Temporal lobe (tissue), 2 donors: ENCODE results near the genes BMP8A and ZMPSTE24.

- RAMPAGE, long total RNA: no peak
Observed at GRCh38 chr1:39167668-39168296, 36.7 kb upstream of the MACF1 start.

GRCh38 chr1:39196158-39196701 lies 8.3 kb upstream of the MACF1 start:
- RAMPAGE, long total RNA: no peak

GRCh38 chr1:39196702-39197230 lies 7.7 kb upstream of the MACF1 start:
- RAMPAGE, long total RNA: no peak

DNA sequence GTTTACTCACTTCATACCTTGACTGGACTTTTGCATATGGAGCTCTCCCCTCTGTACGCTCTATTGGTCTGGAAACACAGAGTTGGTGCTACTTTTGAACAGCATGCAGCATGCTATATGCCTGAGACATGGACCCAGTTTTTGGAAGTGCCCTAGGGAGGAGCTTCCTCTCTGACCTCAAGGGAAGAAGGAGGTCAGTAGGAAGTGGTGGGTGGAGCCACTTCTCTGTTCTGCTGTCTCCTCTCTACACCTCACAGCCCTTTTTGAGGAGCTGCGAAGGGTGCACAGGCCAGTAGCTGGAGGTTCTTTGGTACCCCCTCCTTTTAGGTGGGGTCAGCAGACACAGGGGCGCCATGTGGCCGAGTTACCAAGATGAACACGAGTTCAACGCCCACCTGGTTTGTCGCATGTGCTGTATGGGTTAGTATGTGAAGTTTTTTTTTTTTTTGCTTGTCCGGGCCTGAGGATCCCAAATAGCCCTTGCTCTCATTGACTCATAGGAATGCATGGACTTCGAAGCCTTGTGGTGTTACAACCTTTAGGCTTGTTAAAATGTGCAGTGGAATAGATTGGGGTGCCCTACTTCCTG lies 10.6 kb downstream of the MACF1 start:
- RAMPAGE, long total RNA: no peak

- RAMPAGE, long total RNA: no peak
Observed at GRCh38 chr1:39215599-39216020, 11.1 kb downstream of the MACF1 start.

- RAMPAGE, long total RNA: no peak
Observed at GRCh38 chr1:39322493-39323115, 118.1 kb downstream of the MACF1 start.

- RAMPAGE, long total RNA: no peak
Observed at GRCh38 chr1:39398622-39399326, 92.7 kb upstream of the BMP8A start.

DNA sequence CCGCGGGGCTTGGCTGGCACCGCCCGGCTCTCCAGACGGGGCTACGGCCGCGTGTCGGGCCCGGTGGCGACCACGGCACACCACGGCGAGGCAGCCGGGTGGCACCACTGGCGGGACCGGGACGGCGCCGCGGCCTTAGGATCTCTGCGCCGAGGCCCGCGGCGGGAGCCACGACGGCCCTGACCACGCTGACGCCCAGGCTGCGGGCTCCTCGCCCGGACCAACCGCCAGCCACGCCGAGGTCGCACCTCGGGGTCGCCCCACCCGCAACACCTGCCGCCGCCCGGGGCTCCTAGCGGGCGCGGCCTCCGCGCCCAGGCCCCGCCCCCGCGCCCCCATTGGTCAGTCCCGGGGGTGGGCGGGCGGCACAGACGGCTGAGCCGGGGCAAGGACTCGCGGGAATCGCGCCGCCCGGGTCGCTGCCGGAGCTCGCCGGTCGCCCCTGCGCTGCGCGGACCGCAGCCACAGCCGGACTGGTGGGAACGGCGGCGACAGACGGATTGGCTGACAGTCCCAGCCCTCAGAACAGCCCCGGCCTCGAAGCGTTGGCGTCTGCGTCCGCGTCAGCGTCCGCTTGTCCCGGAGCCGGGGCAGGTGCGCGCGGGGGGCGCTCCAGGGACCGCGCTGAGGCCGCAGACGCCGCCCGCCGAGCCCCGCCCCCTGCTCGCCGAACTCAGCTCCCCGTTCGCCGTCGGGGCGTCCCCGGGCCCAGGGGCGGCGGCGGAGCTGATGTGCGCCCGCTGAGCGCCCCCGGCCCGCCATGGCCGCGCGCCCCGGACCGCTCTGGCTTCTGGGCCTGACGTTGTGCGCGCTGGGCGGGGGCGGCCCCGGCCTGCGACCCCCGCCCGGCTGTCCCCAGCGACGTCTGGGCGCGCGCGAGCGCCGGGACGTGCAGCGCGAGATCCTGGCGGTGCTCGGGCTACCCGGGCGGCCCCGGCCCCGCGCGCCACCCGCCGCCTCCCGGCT lies at the start of gene BMP8A:
Gene BMP8A (plus strand): TSS at position 405 of the 966 bp plus-strand sequence.
- RAMPAGE, long total RNA: no peak

DNA sequence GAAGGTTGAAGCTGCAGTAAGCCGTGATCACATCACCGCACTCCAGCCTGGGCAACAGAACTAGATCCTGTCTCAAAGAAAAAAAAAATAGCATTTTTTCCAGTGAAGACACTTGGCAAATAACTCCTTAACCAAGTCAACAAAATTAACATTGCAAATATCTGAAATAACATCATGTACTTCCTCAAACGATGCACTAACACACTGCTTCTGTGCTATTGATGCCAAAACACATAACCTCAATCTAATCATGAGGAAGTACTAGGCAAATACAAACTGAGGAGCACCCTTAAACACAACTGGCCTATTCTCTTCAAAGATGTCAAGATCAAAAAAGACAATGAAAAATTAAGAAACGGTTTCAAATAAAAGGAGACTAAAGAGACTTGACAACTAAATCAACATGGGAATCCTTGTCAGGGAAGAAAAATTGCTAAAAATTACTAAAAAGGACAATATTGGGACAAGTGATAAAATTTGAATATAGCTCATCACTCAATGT lies 32.2 kb downstream of the PABPC4 start:
- RAMPAGE, long total RNA: no peak

GRCh38 chr1:39645972-39647412 lies 7.0 kb upstream of the HEYL start:
- RAMPAGE, long total RNA: no peak

GRCh38 chr1:39733020-39733686 lies 5.5 kb upstream of the PPIE start:
- RAMPAGE, long total RNA: no peak

DNA sequence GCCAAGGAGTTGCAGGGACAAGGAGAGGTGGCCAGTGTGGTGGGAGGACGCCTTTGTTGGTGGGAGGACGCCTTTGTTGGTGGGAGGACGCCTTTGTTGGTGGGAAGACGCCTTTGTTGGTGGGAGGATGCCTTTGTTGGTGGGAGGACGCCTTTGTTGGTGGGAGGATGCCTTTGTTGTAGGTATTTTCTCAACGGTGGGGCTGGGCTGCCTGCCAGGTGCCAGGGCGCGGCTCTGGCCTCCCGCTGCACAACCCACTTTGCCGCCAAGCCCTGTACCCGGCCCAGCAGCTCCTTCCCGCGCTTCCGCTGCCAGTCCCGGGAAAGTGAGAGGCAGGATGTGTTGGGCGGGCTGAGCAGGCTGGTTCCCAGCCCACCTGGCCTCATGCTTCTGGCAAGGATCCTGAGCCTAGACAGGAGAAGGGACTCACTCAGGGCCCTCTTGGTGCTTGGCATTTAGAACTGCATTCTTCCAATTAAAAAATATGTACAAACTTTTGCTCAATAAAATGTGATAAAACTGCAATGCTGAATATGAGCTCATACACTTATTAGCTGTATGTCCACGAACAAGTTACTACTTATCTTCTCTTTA lies 30.9 kb upstream of the BMP8B start:
- RAMPAGE, long total RNA: no peak

GRCh38 chr1:39845290-39846250 lies 37.7 kb downstream of the TRIT1 start:
- RAMPAGE, long total RNA: no peak

GRCh38 chr1:39876138-39876552 lies 7.2 kb downstream of the TRIT1 start:
- RAMPAGE, long total RNA: no peak

DNA sequence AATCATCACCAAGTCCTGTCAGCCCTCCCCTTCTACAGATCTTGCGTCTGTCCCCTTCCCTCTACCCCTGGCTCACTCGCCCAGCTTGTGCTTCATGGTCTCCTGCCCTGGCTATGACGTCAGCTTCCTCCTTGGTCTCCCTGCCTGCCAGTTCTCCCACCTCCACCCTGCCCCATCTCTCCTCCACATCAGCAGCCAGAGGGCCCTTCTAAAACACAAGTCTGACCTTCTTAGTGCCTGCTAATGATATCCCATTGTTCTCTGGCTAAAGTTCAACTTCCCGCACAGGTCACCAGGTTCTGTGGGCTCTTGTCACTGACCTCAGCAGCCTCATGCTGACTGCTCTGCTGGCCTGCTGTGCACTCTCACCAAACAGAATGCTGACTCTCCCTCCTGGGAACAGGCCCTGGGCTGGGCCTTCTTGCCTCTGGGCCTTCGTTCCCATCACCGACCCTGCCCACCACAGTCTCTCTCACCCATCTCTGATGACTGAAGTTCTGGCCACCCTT lies 24.7 kb upstream of the MYCL start:
- RAMPAGE, long total RNA: no peak

DNA sequence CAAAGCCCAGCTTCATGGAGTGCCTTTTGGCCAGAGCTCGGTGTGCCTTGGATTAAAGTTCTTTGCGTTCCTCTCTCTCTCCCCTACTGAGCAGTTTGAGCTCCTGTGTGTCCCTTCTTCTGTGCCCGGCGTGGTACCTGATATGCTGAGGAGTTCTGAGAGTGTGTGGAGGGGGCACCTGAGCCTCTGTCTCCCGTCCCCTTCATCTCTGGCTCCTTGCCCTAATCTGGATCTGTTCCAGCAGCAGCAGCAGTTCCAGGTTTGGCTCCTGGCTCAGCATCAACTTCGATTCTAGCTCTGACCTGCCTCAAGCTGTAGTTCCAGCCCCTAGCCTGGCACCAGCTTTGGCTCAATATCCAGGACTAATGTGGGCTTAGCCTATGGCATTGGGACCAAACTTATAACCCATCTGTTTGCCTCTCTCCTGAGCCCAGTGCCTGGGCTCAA lies 25.2 kb upstream of the MYCL start:
- RAMPAGE, long total RNA: no peak

- RAMPAGE, long total RNA: no peak
Observed at GRCh38 chr1:39928587-39929516, 26.1 kb upstream of the MFSD2A start.

DNA sequence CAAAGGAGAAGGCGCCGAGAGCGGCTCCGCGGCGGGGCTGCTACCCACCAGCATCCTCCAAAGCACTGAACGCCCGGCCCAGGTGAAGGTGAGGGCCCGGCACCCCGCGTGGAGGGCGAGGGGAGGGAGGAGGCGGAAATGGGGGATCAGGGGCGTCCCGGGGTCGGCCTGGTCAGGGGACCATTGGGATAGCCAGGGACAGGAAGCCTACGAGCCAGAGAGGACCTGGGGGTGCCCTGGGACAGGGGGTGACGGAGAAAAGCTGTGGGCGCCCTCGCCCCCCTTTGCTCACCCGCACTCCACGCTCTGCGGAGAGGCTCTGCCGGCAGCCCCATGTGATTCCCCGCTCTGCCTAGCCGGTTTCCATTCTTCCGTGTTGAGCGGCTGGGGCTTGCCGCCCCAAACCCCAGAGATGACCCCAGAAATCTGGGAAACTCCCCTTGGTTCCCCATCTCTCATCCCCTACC lies 386 bp downstream of the MFSD2A start:
- RAMPAGE, long total RNA: no peak

- RAMPAGE, long total RNA: no peak
Observed at GRCh38 chr1:40067561-40068135, 27.1 kb downstream of the CAP1 start.

GRCh38 chr1:40257618-40258408 lies at the start of gene ZMPSTE24:
TSS of gene ZMPSTE24 (plus strand) at chr1:40258236.
- RAMPAGE, long total RNA: start-site peak on the minus strand at chr1:40257910-40257937, 84 and 25 reads in 2 replicates; start-site peak on the plus strand at chr1:40258189-40258264, 284 and 144 reads in 2 replicates